Umbilical cord (tissue), 2 donors: Measurements from ENCODE around the gene BMS1.

DNA sequence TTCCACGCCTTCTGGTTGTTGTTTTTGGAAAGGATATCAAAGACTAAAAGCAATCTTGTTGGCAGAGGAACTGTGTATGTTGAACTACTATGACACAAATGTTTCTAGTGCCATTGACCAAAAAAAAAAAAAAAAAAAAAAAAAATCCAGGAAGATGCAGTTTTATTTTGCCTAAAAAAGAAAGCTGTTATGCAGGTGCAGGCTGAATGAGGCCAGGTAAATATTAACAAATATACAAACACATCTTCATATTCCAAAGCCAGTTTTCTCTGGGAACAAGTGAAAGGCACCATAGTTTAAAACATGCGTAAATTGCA is 73.6 kb downstream of the NRP1 start:
- RAMPAGE, long total RNA = no peak

DNA sequence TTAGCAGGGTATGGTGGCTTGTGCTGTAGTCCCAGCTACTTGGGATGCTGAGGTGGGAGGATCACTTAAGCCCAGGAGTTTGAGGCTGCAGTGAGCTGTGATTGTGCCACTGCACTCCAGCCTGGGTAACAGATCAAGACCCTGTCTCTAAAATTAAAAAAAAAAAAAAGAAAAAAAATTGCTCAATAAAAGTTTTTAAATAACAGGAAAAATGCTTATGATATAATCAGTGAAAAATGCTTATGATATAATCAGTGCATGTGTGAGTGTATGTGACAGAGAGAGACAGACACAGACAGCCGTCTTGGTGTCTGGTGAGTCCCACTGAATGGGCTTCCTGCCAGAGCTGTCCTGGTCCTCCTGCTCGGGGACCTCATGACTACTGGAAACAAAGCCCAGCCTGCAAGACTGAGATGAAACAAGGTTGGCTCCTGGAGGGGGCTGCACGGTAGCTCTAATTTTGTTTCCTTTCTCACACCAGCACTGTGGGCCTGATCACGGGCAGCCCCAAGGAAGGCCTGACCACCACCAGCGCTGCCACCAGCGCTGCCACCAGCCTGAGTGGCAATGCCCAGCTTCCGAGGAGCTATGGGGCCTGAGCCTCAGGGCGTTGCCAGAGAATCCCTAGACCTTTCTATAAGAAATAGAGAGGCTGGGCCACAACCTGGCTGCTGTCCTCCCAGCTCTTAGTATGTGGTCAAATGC is 57.4 kb downstream of the NRP1 start:
- RAMPAGE, long total RNA = no peak

DNA sequence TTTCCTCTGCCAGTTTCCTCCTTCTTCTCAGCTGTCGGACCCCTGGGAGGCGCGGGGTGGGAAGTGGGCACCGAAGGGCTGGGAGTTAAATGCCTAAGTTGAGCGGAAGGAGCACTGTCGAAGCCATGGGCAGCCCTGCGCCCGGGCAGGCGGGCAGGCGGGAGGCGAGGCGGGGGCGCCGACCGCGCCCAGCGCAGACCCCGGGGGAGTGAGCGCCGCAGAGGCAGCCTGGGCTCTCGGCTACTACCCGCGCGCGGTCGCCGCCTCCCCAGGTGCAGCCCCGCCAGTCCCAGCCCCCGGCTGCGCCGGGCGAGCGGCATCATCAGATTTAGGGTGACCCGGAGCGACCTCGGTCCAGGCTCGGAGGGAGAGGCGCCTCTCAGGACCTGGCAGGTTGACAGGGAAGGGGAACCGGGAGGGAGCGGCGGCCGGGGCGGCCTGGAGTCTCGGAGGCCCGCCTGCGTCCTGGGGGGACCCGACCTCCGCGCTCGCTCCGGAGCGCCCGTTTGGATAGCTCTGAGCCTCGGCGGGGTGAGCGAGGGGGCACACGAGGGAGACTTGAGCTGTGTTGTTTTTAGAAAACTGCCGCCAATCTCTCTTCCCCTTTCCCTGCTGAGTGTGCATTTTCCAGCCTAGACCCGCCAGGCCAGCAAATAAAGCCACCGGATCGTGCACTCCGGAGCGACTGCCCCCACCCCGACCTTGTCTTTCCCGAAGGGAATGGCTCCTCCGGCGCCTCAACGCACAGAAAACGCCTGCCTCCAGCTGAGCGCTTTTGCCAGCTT is 2.2 kb upstream of the NRP1 start:
- RAMPAGE, long total RNA = no peak

DNA sequence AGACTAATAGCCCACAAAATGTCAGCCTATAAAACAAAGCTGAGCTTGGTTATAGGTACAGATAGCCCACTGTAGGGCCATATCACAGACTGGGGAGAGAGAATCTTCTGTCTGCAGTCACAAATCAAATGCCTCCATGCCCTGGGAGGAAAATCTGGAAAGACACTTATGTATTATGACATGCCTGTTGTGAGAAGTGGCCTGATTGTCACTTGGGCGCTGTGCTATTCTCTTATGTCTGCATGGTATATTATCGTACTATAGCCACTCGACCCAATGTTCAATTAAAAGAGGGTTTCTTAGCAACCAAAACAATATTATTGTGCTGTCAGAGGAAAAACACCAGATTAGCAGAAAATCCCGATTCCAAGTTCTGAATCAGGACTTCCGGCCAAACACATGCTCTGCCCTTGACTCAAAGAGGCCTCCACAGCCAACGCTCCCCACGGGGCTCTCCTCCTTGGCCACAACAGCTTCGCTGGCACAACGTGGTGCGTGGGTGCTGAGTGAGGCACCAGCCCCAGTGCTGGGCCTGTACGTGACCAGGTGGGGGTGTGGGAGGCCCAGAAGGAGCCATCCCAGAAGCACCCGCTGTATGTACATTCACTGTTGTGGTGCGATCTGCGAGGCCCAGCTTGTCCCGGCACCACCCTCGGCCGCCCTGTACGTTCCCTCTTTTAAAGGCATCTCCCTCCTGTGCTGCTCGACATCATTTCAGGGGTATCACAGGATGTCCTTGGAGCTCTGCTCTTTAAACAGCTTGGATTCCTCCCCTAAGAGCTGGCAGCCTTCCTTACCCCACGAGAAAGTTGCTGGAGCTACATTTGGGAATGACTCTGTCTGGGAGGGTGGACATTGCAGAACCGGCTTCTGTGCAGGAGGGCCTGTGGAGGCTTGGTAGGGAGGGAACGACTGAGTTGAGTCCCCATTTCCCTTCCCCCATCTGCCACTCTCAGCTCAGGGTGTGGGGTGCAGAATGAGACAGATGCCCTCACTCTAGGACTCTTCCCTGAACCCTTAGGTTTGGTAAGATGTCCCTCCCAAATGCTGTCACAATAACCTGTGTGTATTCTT is 736.2 kb downstream of the PARD3 start:
- RAMPAGE, long total RNA = no peak

- RAMPAGE, long total RNA = no peak
Measured at GRCh38 chr10:34196149-34196486, 619.0 kb downstream of the PARD3 start.

DNA sequence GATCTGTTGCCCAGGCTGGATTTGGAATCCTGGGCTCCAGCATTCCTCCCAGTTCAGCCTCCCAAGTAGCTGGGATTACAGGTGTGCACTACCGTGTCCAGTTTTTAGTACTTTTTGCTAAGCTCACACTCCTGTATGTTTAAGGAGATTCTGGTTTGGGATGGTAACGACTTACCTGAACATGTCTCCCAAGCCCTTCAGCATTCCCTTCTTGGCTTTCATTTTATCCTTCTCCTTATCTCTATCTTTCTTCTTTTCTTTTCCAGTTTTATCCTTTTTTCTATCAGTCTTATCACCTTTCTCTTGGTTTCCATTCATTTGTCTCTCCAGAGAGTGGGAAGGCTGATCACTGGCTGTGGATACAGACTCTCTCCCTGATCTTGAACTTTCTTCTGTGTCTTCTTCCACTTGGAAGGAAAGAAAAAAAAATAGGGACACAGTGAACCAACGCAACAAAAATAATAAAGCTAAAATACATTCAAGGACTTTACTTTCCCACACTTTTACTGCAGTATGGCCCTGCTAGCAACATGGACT is 498.1 kb downstream of the PARD3 start:
- RAMPAGE, long total RNA = no peak

DNA sequence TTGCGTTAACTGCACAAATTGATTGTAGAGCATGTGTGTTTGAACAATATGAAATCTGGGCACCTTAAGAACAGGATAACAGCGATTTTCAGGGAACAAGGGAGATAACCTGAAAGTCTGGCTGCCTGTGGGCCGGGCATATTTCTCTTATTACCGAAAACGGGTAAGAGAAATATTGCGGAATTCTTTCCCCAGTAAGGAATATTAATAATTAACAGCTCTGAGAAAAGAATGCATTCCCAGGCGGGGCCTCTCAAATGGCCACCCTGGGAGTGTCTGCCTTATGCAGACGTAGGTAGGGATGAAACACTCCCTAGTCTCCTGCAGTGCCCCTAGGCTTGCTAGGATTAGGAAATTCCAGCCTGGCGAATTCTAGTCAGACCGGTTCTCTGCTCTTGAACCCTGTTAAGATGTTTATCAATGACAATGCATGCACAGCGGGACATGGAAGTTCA is 388.0 kb downstream of the PARD3 start:
- RAMPAGE, long total RNA = no peak

DNA sequence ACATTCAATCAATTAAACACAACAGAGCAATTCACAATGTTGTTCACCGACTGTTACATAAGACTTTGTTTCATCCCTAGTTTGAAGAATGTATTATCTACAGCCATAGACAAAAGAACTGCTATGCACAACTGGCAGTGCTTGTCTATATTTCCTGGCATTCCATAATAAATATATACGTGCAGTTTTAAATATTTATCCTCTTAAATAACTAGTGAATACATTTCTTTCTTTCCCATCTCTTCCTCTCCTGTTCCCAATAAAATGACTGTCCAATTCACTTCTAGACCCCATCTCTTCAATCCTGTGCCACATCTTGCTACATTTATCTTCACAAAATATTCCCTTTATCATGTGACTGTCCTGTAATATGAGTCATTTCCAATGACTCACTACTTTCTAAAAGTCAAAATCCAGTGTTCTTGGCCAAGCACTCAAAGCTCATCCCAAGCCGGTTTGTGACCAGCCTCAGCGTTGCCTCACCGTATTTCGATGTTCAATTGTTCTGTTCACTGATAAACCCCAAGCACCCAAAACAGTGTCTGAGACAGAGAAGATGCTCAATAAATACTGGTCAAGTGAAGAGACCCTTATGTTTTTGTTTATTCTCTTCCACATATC is 104.8 kb downstream of the PARD3 start:
- RAMPAGE, long total RNA = no peak

GRCh38 chr10:35225263-35225588 is 98.6 kb downstream of the CREM start:
- RAMPAGE, long total RNA = no peak

DNA sequence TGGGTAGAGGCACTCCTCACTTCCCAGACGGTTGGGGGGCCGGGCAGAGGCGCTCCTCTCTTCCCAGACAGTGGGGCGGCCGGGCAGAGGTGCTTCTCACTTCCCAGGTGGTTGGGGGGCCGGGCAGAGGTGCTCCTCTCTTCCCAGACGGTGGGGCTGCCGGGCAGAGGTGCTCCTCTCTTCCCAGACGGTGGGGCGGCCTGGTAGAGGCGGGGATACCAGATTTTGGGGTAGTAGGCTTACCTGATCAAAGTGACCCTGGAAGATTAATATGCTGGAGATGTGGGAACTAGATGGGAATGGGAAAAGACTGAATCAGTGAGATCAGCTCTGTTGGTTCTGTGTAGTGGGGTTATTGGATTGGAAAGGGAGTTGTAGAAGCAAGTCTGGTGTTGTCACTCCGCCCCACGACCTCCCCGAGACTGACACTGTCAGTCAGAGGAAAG is 27.0 kb downstream of the CCNY start:
- RAMPAGE, long total RNA = no peak

GRCh38 chr10:35403347-35404411 is 67.4 kb downstream of the CCNY start:
- RAMPAGE, long total RNA = no peak

GRCh38 chr10:35569074-35569681 is 36.0 kb upstream of the GJD4 start:
- RAMPAGE, long total RNA = no peak

GRCh38 chr10:37857877-37858453 is 555 bp upstream of the ZNF248 start:
- RAMPAGE, long total RNA = no peak

DNA sequence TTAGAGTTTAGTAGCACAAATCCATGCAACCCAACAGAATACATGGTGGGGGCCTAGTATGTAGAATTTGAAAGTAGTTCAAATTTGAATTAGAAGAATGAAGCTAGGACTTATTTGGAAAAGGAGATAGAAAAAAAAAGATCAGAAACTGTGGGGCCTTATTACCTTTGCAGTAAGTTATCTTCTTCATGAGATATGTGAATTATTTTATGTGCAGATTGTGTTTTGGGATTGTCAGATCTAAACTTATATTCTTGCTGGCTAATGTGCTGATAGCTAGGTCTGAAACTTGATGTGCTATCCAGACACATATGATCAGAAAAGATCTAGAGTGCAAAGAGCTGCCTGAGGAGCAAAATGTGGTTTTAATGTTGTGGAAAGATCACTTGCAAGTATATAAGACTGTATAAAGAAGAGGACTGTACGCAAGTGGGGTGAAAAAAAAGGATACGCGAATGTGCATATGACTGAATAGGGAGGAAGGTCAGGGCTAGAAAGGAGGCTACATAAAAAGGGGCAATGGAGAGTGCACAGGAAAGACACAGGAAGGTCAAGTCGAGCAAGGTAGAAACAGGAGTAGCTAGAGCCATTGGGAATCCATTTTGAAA is 254.6 kb downstream of the ZNF37A start:
- RAMPAGE, long total RNA = no peak

DNA sequence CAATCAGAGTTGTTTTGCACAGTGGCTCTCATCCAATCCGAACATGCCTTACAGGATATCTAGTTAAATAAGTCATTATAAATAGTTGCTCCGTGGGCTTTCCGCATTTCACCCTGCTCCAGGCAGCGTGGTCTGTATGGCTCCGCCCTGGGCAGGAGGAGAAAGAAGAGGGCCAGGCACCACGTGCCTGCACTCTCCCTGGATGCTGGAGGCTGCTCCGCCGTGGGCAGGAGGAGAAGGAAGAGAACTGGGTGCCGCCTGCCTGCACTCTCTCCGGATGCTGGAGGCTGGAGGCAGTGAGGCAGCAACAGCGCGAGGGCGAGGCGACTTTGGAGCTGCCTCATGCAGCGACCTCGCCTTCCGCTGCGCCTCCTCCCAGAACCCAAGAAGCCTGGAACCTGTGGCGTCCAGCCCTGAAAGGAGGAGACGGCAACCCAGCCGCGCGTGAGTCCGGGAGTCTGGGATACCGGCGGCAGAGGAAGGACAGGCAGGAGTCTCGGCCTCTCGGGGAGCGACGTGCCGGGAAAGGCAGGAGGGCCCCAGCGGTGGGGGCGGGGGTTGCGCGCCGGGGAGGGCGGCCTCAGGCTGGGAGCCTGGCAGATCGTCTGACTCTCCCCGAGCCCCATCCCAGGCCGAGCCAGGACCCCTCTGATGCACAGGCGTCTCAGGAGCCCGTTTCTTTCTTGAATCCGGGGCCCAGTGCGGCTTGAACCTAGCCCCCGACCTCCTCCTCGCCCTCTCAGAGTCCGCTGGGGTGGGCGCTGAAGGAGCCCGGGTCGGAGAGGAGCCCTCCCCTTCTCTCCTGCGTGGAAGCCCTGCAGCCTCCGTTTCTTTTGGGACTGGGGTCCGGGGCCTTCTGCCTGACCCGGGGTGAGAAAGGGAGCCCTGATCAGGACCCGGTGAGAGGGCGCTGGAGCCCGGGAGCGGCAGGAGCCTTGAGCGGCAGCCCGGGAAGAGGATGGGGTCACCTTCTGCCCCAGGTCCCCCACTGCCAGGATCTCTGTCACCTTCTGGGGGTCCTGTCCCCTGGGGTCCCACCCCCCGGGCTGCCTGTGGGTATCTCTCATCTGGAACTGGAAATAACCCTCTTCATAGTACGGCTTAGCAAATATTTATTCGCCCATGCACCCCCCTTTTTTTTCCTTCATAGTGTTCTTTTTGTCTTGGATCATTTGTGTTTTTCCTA is 162.5 kb downstream of the ZNF33B start:
- RAMPAGE, long total RNA = no peak

GRCh38 chr10:42691505-42692043 is 53.2 kb upstream of the ZNF33B start:
- RAMPAGE, long total RNA = no peak

DNA sequence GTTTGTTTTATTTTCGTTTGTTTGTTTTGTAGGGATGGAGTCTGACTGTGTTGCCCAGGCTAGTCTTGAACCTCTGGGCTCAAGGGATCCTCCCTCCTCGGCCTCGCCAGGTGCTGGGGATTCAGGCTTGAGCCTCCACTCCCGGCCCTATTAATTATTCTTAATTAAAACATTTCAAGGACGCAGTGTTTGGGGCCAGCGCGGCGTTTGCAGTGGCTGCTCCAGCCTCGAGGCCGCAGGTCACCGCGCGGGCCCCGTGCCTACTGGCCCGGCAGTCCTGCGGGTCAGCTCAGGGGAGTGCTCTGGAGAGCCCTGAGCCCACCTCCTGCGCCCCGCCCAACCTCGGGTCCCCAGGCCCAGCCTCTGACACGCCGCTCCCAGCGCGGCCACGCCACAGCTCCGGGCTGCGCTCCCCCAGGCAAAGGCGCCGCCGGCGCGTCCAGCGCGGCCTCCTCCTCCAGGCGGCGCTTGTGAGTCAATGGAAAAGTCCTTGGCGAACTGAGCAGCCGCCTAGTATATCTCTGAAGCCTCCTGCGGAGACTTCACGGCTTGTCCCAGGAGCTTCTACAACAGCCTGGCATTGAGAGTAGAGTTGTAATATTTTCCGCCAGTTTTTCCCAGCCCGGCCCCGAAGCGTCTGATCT is 29.6 kb upstream of the BMS1 start:
- RAMPAGE, long total RNA = no peak

- RAMPAGE, long total RNA = no peak
Measured at GRCh38 chr10:42754030-42755019, 28.3 kb upstream of the BMS1 start.

GRCh38 chr10:42782285-42783160 is at the start of gene BMS1:
TSS of gene BMS1 (plus strand) at chr10:42782795.
- RAMPAGE, long total RNA = no peak

DNA sequence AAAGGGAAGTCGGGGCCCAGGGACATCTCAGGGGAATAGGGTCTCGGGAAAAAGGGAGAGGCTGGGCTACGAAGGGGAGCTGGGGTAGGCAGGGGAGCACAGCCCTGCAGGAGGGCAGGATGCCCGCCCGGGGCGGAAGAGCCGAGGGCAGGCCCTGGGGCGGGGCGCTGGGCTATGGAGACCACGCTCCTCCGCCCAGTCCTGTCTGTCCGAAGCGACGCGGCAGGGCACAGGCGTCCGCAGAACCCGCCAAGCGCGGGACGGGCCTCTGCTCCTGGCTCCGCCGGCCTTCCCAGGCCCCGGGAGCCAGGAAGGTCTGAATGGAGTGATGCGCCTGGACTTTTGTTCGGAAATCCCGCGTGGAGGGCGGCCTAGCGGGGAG is 143.5 kb upstream of the RET start:
- RAMPAGE, long total RNA = no peak